Gastroesophageal sphincter (tissue), 4 donors: Measurements from ENCODE around the genes CISD3, PCGF2, FBXO47, CACNB1 and PNMT.

- PRO-cap, result unidirectional peak, minus-strand start at chr17:38705843
- RAMPAGE, long total RNA, 4 experiments, result start-site peak on the minus strand in 3 of 4 experiments, at chr17:38706098-38706122 at its widest, 9 to 84 reads per replicate
Measured at GRCh38 chr17:38705802-38706461, 859 bp downstream of the MLLT6 start.

DNA sequence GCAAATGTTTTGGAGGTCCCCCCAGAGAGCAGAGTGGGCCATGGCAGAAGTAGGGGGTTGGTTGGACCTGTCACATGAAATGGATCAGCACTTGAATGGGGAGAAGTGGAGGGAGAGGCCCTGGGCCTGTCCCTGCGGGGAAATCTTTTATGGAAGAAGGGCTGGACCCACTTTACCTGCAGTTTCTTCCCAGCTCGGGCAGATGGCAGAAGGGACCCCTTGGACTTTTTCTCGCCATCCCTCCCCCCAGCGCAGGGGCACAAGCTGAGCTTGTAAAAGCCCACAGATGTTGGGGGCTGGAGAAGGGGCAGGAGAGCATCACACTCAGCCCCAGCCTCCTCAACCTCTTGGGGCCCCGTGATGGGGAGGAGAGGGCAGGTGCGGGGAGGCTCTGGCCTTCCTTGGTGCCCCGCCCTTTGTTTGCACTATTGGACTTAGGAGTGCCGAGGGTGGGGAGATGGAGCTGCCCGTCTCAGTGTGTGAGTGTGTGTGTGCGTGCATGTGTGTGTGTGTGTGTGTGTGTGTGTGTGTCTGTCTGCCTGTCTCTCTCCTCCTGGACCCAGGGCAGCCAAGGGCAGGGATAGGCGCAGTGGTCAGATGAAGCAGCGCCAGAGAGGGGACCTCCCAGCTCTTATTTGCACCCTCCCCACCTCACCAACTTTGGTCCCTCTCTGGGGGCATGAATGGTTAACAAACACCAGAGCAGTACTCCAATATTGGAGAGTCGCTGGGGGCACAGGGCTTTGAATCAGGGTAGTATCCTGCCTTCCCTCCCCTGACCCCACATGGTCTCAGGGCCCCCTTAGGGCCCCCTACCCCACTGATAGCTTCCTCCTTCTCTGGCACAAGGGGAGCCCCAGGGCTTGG is 4.0 kb upstream of the CISD3 start:
- PRO-cap, result no peak
- RAMPAGE, long total RNA, 4 experiments, result no peak in any of the 4 experiments

- PRO-cap, result bidirectional peak, plus-strand start at chr17:38730382, minus-strand start at chr17:38730249
- RAMPAGE, long total RNA, 4 experiments, result start-site peak on the plus strand in 1 of 4 experiments, at chr17:38730337-38730365 at its widest, 198 reads per replicate
Measured at GRCh38 chr17:38729450-38730623, at the start of gene CISD3. CISD3 (plus strand) TSS chr17:38730341.

GRCh38 chr17:38734827-38735674 is 4.9 kb downstream of the CISD3 start:
- PRO-cap, result no peak
- RAMPAGE, long total RNA, 4 experiments, result no peak in any of the 4 experiments

- PRO-cap, result bidirectional peak, plus-strand start at chr17:38748492, minus-strand start at chr17:38748304
- RAMPAGE, long total RNA, 4 experiments, result no peak in any of the 4 experiments
Measured at GRCh38 chr17:38747732-38748722, at the start of gene PCGF2. PCGF2 (minus strand) TSS chr17:38748336.

- PRO-cap, result unidirectional peak, minus-strand start at chr17:38799929; unidirectional peak, minus-strand start at chr17:38800126
- RAMPAGE, long total RNA, 4 experiments, result no peak in any of the 4 experiments
Measured at GRCh38 chr17:38799834-38800364, 543 bp upstream of the PIP4K2B start.

- PRO-cap, result unidirectional peak, plus-strand start at chr17:38853145; unidirectional peak, plus-strand start at chr17:38853538
- RAMPAGE, long total RNA, 4 experiments, result start-site peak on the minus strand in 2 of 4 experiments, at chr17:38852644-38853100 at its widest, 202 to 262 reads per replicate
Measured at GRCh38 chr17:38852424-38853587, 715 bp downstream of the RPL23 start.

DNA sequence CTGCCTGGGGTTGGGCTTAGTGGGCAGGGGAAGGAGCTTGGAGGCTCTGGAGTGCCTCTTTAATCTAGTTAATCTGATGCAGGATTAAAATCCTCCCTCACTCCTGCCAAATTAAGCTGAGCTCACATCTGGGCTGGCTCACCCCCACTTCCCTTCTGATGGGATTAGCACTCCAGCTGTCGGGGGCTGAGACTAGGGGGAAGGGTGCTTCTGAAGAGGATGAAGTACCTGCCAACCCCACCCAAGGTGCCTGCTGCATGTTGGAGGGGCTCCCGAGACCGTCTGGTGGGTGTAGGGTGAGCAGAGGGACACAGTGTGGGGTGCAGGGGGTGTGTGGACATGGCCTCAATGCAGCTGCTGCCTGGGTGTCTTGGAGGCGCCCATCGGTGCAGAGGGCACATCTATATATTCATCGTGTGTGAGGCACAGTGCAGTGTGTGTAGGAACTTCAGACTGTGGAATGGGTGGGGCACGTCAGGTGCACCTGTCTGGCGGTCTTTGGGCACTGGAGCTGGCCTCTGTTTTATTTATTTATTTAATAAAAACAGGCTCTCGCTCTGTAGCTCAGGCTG is 16.6 kb downstream of the LASP1 start:
- PRO-cap, result no peak
- RAMPAGE, long total RNA, 4 experiments, result no peak in any of the 4 experiments

- PRO-cap, result bidirectional peak, plus-strand start at chr17:38967629, minus-strand start at chr17:38967425
- RAMPAGE, long total RNA, 4 experiments, result no peak in any of the 4 experiments
Measured at GRCh38 chr17:38967152-38967903, at the start of gene FBXO47. FBXO47 (minus strand) TSS chr17:38967403.

- PRO-cap, result no peak
- RAMPAGE, long total RNA, 4 experiments, result no peak in any of the 4 experiments
Measured at GRCh38 chr17:39137638-39137899, 13.9 kb downstream of the PLXDC1 start.

DNA sequence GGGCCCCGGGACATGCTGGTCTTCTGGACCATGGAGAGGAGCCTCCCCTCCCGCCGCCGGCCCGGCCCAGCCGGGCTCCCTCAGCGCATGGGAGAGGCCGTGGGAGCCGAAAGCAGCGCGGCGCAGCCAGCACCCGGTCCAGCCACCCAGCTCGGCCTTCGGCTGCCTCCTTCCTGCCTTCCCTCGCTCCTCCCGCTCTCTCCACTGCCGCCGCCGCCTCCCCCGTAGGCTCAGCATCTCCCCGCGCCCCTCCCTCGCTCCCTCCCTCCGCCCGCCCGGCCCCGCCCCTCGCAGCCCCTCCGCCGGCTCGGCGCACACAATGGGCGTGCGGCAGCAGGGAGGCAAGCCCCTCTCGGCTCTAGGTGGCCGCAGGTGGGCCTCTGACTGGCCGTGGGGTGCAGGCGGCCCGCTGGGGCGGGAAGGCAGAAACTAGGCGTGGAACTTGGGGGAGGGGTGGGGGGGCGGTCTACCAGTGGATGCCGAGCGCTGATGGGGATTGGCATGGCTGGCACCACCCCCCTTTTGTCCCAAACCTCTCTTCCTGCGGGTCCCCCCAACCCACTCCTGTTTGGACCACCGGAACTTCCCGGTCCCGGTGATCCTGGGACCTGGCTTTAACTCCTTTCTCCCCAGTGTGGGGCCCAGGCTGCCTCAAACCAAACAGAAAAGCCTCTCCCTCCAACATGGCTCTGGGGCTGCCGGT is at the start of gene CACNB1:
Gene CACNB1 (minus strand): TSS at position 206 of the 703 bp plus-strand sequence.
- PRO-cap, result bidirectional peak, plus-strand start at position 315 of the sequence, minus-strand start at position 175 of the sequence
- RAMPAGE, long total RNA, 4 experiments, result start-site peak on the minus strand in 3 of 4 experiments, centred at positions 175 to 203 of the sequence, 24 to 29 reads per replicate

DNA sequence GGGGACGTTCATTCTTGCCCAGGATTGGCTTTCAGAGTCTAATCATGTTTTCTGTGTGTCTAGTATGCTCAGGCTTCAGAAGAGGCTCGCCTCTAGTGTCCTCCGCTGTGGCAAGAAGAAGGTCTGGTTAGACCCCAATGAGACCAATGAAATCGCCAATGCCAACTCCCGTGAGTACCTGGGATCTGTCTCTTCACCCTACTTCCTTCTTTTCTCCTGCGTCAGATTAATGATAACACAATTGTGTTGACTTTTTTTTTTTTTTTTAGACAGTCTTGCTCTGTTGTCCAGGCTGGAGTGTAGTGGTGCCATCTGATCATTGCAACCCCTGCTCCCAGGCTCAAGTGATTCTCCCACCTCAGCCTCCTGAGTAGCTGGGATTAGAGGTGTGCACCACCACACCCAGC is 1.1 kb downstream of the RPL19 start:
- PRO-cap, result no peak
- RAMPAGE, long total RNA, 4 experiments, result no peak in any of the 4 experiments

DNA sequence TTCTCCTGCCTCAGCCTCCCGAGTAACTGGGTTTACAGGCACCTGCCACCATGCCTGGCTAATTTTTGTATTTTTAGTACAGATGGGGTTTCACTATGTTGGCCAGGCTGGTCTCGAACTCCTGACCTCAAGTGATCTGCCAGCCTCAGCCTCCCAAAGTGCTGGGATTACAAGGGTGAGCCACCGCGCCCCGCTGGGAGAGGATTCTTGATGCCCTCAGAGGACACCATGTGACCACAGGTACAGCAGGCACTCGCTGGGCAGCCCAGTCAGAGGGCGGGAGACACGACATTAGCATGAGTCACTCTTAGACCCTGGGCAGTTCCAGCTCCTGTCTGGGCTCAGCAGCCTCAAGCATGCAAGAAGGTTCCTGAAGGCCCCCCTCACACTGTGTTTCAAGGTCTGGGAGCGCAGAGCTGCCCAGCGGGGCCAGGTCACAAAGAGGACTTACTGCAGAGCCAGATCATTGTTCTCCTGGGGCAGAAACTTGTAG is 11.9 kb downstream of the STAC2 start:
- PRO-cap, result no peak
- RAMPAGE, long total RNA, 4 experiments, result no peak in any of the 4 experiments

DNA sequence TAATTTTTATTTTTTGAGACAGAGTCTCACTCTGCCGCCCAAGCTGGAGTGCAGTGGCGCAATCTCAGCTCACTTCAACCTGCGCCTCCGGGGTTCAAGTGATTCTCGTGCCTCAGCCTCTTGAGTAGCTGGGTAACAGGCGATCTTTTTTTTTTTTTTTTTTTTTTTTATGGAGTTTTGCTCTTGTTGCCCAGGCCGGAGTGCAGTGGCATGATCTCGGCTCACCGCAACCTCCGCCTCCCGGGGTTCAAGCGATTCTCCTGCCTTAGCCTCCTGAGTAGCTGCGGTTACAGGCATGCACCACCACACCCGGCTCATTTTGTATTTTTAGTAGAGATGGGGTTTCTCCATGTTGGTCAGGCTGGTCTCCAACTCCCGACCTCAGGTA is 63.2 kb downstream of the NEUROD2 start:
- PRO-cap, result no peak
- RAMPAGE, long total RNA, 4 experiments, result no peak in any of the 4 experiments

- PRO-cap, result no peak
- RAMPAGE, long total RNA, 4 experiments, result no peak in any of the 4 experiments
Measured at GRCh38 chr17:39623151-39623998, 3.4 kb upstream of the PPP1R1B start.

GRCh38 chr17:39631990-39633077 is 4.6 kb upstream of the STARD3 start:
- PRO-cap, result unidirectional peak, minus-strand start at chr17:39632659; unidirectional peak, plus-strand start at chr17:39632971
- RAMPAGE, long total RNA, 4 experiments, result no peak in any of the 4 experiments

DNA sequence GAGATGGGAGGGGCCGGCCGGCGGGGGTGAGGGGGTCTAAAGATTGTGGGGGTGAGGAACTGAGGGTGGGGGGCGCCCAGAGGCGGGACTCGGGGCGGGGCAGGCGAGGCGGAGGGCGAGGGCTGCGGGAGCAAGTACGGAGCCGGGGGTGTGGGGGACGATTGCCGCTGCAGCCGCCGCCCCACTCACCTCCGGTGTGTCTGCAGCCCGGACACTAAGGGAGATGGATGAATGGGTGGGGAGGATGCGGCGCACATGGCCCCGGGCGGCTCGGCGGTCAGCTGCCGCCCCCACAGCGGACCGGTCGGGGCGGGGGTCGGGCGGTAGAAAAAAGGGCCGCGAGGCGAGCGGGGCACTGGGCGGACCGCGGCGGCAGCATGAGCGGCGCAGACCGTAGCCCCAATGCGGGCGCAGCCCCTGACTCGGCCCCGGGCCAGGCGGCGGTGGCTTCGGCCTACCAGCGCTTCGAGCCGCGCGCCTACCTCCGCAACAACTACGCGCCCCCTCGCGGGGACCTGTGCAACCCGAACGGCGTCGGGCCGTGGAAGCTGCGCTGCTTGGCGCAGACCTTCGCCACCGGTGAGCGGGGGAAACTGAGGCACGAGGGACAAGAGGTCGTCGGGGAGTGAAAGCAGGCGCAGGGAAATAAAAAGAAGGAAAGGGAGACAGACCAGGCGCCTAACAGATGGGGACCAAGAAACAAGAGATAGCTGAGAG is at the start of gene PNMT:
Gene PNMT (plus strand): TSS at position 355 of the 717 bp plus-strand sequence.
- PRO-cap, result bidirectional peak, plus-strand start at position 216 of the sequence, minus-strand start at position 193 of the sequence
- RAMPAGE, long total RNA, 4 experiments, result start-site peak on the plus strand in 1 of 4 experiments, centred at position 528 of the sequence, 7 reads per replicate

DNA sequence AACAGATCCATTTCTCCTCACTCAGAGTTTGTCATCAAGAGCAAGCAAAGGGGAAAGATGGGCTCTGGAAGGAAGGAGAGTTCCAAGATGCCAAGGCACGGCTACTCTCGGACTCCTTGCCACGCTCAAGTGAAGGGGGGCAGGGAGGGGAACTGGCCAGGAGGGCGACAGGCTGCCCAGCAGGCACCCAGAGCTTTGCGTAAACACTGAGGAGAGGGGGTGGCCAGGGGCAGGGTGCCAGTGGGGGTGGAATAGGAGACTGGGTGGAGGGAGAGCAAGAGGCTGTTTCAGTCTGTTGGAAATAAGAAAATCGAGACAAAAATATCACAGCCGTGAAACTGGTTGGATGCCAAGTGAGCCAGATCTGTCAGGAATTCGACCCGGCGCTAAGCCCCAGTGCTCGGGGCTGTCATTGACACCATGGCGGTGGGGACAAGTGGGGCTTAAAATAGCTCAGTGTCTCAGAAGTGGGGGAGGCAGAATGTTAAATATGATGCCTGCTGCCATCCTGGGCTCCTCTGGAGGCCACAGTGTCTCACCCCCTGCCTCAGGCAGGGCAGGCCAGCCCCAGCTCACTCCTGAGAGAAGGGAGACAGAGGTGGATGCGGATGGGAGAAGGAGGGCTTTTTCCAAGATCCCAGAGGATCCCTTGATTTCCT is 9.3 kb downstream of the PNMT start:
- PRO-cap, result no peak
- RAMPAGE, long total RNA, 4 experiments, result no peak in any of the 4 experiments

DNA sequence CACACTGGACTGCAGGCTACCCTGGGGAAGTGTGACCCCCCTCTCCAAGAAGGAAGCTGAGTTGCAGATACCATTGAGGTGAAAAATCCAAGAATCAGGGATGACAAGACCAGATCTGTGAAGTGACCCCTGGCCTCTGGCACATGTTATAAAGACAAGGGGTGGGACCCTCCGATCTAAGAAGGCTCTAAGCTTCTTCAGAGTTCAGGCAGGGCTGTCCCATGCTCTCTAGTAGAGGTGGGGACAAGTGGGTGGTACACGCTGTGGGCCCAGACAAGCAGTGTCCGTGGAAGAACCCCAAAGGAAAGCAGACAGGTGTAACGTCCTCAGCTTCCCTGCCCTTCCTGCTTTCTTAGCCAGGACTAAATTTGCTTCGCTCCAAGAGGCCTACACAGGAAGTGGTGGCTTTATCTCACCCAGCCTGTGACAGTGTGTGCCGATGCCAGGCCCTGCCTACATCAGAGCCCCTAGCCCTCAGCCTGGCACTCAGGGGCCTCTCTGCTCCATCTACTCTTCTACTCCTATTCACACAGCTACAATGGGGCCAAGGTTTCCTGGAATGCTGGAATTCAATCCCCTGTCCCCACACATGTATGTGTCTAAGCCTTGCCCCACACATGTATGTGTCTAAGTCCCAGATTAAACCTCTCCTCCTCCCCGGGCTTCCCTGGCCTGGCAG is 8.4 kb downstream of the PGAP3 start:
- PRO-cap, result no peak
- RAMPAGE, long total RNA, 4 experiments, result no peak in any of the 4 experiments

GRCh38 chr17:39711746-39712246 is 11.9 kb downstream of the ERBB2 start:
- PRO-cap, result no peak
- RAMPAGE, long total RNA, 4 experiments, result no peak in any of the 4 experiments